Measurements from ENCODE around the gene LAMA4.

GRCh38 chr6:111374938-111375700, 107.9 kb downstream of the REV3L start:
- PRO-cap: no peak
- RAMPAGE, long total RNA, 4 experiments: no peak in any of the 4 experiments

- PRO-cap: no peak
- RAMPAGE, long total RNA, 4 experiments: no peak in any of the 4 experiments
These were observed 5.5 kb downstream of the REV3L start for GRCh38 chr6:111477331-111478009.

- PRO-cap: bidirectional peak, plus-strand start at chr6:111591688, minus-strand start at chr6:111591462
- RAMPAGE, long total RNA, 4 experiments: no peak in any of the 4 experiments
These were observed 14.2 kb downstream of the TRAF3IP2 start for GRCh38 chr6:111591099-111592186.

DNA sequence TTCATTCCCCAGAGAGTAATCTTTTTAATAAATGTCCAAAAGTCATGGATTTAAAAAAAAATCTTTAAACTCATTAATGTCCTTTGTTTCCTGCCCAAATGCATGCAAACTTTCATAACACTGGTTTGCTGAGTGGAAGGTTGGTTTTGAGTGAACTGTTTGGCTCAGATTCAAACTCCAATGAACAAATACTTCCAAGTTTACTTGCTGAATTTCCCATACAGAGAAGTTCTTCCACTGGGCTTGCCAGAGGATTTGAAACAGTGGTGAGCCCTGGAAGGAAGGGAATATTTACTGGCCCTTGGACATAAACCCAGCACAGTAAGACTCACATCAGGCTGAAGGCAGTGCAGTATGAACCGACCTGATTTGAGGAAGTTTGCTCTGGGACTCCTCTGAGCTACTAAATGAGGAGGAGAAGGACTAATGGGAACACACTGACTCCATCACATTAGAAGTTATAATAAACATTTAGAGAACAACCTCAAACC, 3.8 kb downstream of the TRAF3IP2 start:
- PRO-cap: bidirectional peak, plus-strand start at position 249 of the sequence, minus-strand start at position 97 of the sequence; bidirectional peak, plus-strand start at position 406 of the sequence, minus-strand start at position 400 of the sequence
- RAMPAGE, long total RNA, 4 experiments: no peak in any of the 4 experiments

DNA sequence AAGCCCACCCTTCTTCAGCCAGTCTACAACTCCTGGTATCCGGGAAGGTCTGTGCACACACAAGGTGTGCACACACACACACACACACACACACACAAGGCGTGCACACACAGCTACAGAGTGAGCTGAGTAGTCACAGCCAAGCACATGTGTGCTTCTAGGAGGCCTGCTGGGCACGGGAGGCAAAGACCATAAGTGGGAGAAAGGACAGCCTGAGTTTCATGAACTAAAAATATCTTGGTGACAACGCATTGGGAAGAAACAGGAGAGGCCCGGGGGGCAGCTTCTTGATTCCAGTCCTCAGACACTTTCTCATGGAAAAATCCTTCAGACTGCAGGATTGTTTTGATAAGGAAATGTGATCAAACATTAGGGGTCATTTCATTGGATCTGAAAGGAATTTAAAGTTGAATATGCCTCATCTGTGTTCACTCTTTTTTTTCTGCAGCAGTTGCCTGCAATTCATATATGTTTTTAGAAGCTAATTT, 2.6 kb downstream of the TRAF3IP2 start:
- PRO-cap: no peak
- RAMPAGE, long total RNA, 4 experiments: no peak in any of the 4 experiments

GRCh38 chr6:111626033-111626427, 20.4 kb upstream of the TRAF3IP2 start:
- PRO-cap: no peak
- RAMPAGE, long total RNA, 4 experiments: no peak in any of the 4 experiments

DNA sequence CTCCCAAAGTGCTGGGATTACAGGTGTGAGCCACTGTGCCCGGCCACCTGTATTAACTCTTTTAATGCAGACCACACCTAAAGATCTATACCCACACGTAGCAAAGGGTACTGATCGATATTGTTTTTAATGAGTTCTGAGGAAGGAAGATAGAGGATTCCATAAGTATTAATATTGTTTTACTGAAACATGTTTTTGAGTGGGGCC, 92.6 kb upstream of the TRAF3IP2 start:
- PRO-cap: no peak
- RAMPAGE, long total RNA, 4 experiments: no peak in any of the 4 experiments

GRCh38 chr6:111793669-111794302, 79.5 kb downstream of the FYN start:
- PRO-cap: bidirectional peak, plus-strand start at chr6:111794069, minus-strand start at chr6:111793965
- RAMPAGE, long total RNA, 4 experiments: start-site peak on the minus strand in 4 of 4 experiments, at chr6:111793505-111794090 at its widest, 8 to 50 reads per replicate

DNA sequence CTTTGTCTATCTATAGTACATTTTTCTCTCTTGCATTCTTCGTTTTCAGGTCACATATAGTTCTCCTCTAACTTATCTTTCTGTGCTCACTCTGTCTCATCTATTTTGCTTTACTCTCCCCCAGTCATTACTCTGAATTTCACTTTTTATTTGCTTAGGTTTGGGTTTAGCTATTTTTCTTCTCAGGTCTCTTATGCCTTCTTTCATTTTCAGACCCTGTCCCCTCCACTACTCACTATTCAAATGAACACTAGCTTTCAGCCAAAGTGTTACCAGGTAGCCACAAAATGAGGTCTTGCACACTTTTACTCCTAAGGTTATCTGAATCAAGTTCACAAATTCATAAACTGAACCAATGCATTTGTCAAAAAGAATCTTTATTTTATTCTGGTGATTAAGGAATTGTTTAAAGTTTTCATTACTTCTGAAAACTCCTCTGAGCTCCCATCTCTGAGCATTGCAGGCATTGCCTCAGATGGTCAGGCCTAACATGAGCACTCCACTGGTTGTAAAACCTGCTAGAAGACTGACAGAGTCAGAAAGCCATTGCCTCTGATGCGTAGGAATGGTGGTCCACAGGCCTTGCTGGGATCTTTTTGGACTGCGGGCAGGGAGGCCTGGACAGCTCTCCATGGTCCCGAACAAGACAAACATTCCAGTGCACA, 48.6 kb downstream of the FYN start:
- PRO-cap: no peak
- RAMPAGE, long total RNA, 4 experiments: no peak in any of the 4 experiments

- PRO-cap: no peak
- RAMPAGE, long total RNA, 4 experiments: no peak in any of the 4 experiments
These were observed 21.5 kb downstream of the FYN start for GRCh38 chr6:111851834-111852121.

GRCh38 chr6:111859211-111859661, 14.0 kb downstream of the FYN start:
- PRO-cap: no peak
- RAMPAGE, long total RNA, 4 experiments: no peak in any of the 4 experiments

GRCh38 chr6:111869929-111870577, 3.2 kb downstream of the FYN start:
- PRO-cap: no peak
- RAMPAGE, long total RNA, 4 experiments: no peak in any of the 4 experiments

DNA sequence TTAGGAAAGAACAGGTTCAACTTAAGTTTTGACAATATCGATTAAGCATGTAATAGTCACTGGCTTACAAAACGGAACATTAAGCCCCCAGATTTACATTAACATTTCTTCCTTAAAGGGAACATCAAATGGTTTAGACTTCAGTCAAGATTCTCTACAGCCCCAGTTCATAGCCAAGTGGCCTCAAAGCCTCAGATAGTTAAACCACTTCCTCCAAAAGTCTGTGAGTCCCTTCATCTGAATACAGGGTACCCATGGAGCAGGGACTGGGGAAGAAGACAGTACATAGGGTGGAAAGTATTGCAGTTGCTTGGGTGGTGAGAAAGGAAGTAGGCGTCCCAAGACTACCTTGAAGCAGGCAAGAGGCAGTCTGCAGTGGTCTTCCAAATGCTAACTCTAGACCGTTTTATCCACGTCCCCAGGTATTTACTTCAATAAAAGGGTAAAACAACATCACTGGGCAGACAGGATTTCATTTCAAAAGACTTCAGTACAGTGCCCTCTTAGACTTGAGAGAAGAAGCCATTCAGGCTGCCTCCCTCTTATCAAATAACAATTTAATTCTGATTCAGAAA, 2.1 kb downstream of the FYN start:
- PRO-cap: bidirectional peak, plus-strand start at position 305 of the sequence, minus-strand start at position 169 of the sequence
- RAMPAGE, long total RNA, 4 experiments: no peak in any of the 4 experiments

DNA sequence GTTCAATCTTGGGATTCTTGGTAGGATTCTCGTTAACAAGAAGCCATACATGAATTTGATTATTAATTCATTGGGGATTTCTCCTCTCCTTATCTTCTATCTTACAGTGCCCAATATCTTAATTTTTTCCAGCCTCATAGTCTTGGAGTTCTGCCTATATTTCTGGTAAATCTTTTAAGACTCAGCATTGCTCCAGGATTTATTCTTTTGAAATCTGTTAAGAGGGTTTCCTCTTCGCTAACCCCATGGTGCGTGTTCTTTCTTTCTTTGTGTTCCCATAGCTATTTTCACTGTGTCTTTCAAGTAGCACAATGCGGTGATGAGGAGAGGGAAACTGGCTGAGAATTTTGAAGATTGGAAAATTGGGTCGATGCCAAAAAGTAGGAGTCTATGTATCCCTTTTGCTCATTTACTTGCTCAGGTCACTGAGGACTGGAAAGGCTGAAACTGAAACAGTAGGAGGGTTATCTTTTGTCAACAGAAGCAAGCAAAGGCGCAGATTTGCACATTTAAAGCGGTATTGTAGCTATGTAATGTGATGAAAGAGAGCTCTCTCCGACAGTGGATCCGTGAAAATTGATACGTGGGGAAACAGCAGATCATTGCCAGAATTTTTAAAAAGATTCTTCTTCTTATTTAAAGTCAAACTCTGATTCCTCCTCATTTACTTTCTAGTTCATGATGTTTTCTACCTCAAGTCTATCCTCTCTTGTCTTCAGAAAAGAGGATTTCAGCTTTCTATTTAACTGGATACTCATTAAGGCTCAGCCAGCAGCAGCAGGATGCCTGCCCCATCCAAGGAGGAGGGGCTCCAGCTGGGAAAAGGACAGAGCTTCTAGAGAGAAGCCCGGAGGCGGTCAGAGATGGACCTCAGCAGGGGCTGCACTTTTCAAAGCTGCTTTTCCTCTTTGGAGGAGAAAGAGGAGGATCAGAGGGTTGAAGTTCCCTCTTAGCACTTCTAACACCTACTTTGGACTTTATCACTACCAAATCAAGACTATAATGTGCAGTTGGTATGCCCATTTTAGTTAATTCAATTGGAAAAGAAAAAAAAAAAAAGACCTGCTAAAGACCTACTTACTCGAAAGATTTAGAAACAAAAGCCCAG, 15.8 kb upstream of the FYN start:
- PRO-cap: no peak
- RAMPAGE, long total RNA, 4 experiments: no peak in any of the 4 experiments

GRCh38 chr6:112253868-112254935, at the start of gene LAMA4:
TSS of gene LAMA4 (minus strand) at chr6:112254567.
- PRO-cap: bidirectional peak, plus-strand start at chr6:112254477, minus-strand start at chr6:112254278; bidirectional peak, plus-strand start at chr6:112254617, minus-strand start at chr6:112254567
- RAMPAGE, long total RNA, 4 experiments: start-site peak on the minus strand in 4 of 4 experiments, at chr6:112254360-112254596 at its widest, 13 to 121 reads per replicate

GRCh38 chr6:112956642-112957310, 609.6 kb downstream of the RFPL4B start:
- PRO-cap: no peak
- RAMPAGE, long total RNA, 4 experiments: no peak in any of the 4 experiments

GRCh38 chr6:113596049-113596648, 261.0 kb upstream of the MARCKS start:
- PRO-cap: no peak
- RAMPAGE, long total RNA, 4 experiments: no peak in any of the 4 experiments

- PRO-cap: no peak
- RAMPAGE, long total RNA, 4 experiments: no peak in any of the 4 experiments
These were observed 32.8 kb upstream of the MARCKS start for GRCh38 chr6:113824251-113824815.

GRCh38 chr6:113943293-113943732, 27.6 kb downstream of the HDAC2 start:
- PRO-cap: no peak
- RAMPAGE, long total RNA, 4 experiments: no peak in any of the 4 experiments

- PRO-cap: no peak
- RAMPAGE, long total RNA, 4 experiments: no peak in any of the 4 experiments
These were observed 174.2 kb upstream of the HDAC2 start for GRCh38 chr6:114144804-114145878.

Data from Peyer's patch (tissue), 4 donors.